Cardiac ventricle fibroblast (primary cell): ENCODE data around the gene ZNF367.

DNA sequence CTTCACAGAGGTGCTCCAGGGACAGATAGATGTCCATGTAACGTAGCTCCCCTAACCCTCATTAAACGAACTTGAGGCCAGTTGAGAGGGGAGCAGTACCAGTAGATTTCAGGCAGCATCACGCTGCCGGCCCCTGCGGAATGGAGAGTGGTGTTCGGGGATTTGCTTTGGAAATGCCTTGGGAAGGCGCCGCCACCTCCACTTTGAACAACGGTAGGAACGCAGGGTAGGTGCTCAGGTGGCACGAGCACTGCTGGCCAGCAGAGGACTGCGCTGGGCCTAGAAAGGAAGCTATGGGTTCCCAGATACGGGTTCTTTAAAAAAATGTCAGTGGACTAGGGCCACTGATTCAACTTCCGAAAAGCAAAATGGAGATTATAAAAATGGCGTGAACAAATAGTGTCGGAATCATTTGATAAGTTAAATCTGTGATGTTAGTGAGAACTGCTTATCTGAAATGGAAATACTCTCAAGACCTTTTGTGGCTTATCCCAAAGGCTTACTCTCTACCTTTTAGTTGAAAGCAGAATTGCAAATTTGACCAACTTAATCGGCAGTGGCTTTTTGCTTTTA lies 271.7 kb downstream of the FANCC start:
- RAMPAGE, long total RNA: no peak

DNA sequence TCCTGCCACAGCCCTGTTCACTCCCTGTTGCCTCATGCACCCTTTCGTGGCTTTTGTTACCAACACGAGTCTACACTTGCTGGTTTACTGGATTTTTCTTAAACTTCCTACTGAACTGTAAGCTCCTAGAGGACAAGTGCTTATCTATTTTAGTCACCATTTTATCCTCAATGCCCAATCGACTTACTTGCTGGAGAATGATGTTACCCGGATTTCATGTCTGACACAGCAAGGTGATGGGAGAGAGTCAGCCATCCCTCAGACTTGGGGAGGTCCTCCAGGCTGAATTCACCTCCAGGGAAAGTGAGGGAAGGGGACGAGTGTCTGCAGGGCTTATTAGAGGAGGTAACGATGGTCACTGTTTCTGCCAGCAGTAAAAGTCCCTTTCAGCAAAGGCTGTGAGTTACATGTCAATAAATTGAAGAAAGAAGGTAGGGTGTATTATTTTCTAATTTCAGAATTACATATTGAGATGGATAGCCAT lies 248.5 kb downstream of the FANCC start:
- RAMPAGE, long total RNA: no peak

- RAMPAGE, long total RNA: no peak
Observed at GRCh38 chr9:95102472-95103078, 214.9 kb downstream of the FANCC start.

GRCh38 chr9:95106625-95107926 lies 210.4 kb downstream of the FANCC start:
- RAMPAGE, long total RNA: no peak

- RAMPAGE, long total RNA: no peak
Observed at GRCh38 chr9:95127004-95127272, 190.6 kb downstream of the FANCC start.

- RAMPAGE, long total RNA: no peak
Observed at GRCh38 chr9:95190331-95190866, 127.1 kb downstream of the FANCC start.

- RAMPAGE, long total RNA: no peak
Observed at GRCh38 chr9:95508382-95508984, 583 bp downstream of the PTCH1 start.

DNA sequence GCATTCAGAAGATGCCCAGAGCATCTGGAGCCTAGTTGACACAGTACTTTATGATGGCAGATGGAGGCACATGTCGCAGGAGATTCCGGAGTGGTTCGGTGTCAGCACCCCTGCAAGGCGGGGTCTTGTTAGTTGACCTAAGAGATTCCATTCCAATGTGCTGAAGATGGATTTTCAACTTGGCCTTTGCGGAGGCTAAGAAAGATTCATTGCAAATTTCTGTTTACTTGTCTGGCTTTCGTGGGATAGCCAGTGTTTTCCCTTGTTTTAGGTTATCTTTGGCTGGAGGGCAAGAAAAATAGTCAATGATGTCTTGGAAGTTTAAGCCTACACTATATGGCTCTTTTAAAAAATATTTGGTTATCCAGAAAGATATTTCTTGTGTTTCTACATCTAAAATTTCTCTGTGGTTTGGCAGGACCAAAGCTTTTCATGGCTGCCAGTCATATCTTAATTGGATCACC lies 131.3 kb upstream of the PTCH1 start:
- RAMPAGE, long total RNA: no peak

DNA sequence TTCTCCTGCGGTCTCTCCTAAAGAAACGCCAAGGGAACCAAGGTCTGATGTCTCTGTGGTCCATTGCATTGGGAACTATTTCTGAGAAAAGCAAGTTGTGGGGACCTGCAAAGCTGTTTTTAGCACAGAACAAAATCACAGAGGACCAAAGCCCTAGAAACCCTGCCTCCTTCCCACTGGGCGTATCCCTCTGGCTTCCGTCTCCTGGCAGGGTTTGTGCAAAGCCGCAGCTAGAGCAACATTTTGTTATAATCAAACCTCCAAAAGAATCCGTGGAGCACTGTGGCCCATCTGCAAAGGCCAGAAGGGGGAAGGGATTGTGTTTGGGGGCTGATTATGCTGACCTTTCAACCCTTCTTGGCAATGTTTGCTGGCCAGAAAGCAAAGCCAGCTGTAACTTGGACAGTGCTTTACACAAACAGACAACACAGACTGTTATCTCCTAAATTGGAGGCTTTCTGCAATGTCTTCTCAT lies 121.8 kb upstream of the ERCC6L2 start:
- RAMPAGE, long total RNA: no peak

DNA sequence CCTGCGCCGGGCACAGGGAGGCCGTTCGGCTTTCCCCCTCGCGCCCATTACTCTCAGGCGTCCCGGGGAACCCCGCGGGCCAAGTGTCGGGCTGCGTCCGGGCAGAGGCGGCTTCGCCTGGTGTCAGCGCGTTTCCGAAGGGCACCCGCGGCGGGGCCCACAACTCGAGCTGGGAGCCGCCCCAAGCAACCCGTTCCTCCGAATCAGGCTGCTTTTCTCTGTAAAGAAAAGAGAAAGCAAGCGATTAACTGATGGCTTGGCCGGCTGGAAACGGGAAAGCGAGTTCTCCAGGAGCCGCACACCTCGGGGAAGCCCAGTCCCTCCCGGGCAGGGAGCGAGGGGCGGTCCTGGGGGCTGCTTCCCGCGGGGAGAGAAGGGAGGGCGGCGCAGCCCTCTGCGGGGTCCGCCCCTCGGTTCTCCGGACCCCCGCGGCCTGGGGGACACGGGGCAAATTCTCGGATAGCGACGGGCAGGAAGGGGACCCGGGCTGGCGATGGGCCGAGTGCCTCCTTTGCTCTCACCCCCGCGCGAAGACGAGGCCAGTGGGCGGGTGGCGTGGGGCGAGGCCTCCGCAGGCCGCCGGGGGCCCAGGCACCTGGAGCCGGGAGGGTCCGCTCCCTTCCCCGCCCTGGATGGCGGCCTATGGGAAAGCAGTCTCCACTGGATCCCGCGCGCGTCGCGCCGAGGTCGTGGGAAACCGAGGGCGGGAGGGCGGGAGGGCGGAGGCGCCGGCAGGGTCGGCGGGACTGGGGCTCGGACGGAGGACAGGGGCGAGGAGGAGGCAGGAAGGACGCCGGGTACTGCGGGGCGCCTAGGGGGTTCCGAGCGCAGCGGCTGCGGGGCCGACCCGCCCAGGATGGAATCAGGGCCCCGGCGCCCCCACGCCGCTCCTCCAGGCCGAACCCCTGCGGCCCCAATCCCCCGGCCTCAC lies 145.8 kb downstream of the ERCC6L2 start:
- RAMPAGE, long total RNA: no peak

DNA sequence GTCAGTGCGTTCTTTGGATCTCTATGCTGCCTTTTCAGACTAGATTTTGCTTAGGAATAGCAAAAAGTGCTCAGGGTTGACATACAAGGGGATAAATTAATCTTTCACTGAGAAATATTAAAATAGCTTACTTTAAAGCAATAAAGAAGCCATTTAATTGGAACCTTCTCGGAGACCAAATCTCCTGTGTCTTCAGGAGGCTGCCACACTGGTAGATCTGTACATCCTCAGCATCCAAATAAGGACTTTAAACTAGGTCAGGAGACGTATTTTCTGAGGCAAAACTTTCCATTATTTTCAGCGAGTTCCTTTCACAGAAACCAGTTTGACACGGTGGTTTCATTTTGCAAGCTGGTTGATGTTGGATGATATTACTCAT lies 199.5 kb downstream of the ERCC6L2 start:
- RAMPAGE, long total RNA: no peak

DNA sequence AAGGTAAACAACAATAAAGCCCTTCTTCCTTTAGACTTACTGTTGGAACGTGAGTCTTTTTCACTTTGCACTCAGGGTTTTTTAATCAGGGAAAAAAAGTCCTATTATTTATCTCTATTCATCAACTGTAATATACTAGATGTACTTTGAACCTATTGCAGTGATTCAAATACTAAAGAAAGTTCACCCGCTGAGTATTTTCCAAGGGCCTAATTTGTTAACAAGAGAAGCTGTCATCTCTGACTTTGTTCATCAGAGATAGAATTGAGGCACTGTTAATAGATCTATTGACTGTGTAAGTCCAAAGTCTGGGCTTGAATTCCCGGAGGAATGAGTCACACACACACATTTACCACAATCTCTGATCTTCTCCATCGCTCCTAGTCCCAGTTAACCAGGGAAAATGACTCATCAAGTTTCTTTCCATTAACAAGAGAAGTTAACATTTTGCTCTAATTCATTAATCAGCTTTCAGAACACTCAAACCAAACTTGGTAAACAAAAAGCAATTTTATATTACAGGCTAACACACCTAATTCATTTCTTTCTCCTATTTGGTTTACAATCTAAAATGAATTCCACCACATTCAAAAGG lies 37.7 kb upstream of the HSD17B3 start:
- RAMPAGE, long total RNA: no peak

DNA sequence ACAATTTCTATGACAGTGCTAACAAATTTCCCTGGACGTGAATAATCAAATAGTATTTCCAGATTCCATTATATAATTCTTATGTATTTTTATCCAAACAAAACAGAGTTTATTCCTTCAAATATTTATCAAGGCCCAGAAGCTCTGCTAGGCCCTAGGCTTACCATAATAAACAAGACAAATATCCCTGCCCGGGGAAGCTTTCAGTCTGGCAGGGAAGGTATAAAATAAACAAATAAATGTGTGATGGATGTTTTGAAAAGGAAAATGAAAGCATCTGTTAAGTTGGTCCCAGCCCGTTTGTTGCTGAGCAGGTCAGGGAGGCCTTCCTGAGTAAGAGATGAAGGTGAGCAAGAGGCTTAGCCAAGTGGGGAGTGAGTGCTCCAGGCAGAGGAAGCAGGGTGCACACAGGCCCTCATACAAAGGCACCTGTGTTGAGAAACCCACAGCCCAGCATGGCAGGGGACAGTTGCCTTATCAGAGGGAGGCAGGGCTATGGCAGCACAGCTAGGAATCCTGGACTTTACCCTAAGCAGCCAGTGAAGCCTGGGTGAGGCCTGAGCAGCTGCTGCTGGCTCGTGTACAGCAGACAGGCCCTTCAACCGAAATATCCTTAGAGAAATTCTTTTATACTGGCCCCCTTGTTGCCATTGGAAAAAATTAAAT lies 7.7 kb upstream of the SLC35D2 start:
- RAMPAGE, long total RNA: no peak

GRCh38 chr9:96417647-96418028 lies 532 bp downstream of the ZNF367 start:
- RAMPAGE, long total RNA: no peak

GRCh38 chr9:96418029-96418796 lies at the start of gene ZNF367:
ZNF367 (minus strand) TSS chr9:96418370.
- RAMPAGE, long total RNA: no peak

- RAMPAGE, long total RNA: no peak
Observed at GRCh38 chr9:96418797-96419239, 648 bp upstream of the ZNF367 start.

- RAMPAGE, long total RNA: no peak
Observed at GRCh38 chr9:96514458-96514899, 64.5 kb downstream of the HABP4 start.

DNA sequence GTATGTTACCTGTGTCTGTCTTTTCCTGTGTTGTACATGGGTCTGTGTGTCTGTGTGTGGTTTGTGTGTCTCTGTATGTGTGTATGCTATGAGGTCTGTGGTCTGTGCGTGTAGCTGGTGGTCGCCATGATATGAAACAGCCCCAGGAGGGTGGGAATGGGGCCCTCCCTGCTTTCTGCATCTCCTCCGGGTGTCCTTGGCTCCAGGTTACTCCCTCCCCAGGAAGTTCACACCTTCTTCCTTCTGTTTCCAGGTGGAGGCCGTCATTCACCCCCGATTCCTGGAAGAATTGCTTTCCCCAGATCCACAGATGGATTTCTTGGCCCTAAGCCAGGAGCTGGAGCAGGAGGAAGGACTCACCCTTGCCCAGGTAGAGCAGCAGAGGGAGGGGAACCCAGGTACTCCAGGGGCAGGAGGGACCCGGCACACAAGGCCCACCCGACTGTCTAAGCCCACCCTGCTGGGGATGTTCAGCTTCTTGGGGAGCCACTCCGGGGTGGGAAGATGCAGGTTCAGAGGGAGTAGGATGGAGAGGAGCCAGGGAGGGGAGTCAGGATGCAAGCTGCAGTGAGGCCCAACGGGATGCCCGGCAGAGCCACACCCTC lies 9.1 kb downstream of the NUTM2G start:
- RAMPAGE, long total RNA: no peak

DNA sequence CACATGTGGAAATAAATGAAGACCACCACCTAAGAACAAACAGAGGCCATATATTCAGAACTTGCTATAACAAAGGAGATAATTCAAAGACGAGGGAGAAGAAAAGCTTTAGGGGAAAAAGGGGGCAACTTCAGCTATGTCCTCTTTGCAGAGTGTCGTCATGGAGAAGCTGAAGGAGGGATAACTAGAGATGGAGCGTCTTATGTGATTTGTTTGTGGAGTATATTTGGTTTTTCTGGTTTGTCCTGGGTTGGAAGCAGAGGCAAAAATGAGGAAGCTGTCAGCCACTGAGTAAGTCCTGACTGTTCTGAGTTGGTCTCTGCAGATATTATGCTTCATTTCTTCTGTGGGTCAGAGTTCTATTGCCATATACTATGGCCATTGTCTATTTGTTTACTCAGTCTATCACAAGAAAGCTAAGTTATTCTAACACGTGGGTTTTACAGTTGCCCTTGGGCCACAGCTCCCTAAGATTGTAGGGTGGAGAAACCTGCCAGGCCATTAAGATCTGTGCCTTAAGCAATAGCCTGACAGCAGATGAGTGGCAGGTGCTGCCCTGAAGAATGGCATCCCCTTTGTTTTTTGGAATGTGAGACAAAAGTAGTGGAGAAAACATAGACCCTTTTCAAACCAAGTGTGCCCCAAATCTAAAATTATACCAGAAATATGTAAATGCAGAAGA lies 2.9 kb upstream of the CTSV start:
- RAMPAGE, long total RNA: no peak

DNA sequence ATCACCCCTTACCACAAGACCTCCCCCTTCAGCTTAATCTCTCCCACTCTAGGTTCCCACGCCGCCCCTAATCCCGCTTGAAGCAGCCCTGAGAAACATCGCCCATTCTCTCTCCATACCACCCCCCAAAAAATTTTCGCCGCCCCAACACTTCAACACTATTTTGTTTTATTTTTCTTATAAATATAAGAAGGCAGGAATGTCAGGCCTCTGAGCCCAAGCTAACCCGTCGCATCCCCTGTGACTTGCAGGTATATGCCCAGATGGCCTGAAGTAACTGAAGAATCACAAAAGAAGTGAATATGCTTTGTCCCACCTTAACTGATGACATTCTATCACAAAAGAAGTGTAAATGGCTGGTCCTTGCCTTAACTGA lies 88.1 kb upstream of the CCDC180 start:
- RAMPAGE, long total RNA: no peak